ENCODE data around the genes NAXE, ISG20L2 and CRP.

GRCh38 chr1:156493148-156493707 is 7.3 kb downstream of the MEF2D start:
- PRO-cap, result no peak

DNA sequence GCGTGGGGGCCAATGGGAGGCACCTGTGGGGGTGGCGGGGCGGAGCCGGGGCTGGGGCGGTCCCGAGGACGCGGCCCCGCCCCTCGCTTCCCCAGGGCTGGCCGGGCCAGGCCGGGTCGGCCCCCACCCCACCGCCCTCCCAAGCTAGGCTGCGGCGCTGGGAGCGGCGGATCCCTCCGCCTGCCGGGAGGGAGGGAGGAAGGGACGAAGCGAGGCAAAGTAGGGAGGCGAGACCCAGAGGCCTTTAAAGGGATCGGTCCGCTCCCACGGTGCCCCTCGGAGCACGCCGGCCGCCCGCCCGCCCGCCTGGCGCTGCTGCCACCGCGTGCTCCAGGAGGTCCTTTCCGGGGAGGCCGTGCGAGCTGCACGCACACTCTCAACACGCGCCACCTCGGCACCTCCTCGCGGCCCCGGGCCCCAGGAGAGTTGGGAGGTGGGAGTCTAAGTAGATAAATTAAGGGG is 312 bp upstream of the MEF2D start:
- PRO-cap, result bidirectional peak, plus-strand start at position 142 of the sequence, minus-strand start outside the sequence

DNA sequence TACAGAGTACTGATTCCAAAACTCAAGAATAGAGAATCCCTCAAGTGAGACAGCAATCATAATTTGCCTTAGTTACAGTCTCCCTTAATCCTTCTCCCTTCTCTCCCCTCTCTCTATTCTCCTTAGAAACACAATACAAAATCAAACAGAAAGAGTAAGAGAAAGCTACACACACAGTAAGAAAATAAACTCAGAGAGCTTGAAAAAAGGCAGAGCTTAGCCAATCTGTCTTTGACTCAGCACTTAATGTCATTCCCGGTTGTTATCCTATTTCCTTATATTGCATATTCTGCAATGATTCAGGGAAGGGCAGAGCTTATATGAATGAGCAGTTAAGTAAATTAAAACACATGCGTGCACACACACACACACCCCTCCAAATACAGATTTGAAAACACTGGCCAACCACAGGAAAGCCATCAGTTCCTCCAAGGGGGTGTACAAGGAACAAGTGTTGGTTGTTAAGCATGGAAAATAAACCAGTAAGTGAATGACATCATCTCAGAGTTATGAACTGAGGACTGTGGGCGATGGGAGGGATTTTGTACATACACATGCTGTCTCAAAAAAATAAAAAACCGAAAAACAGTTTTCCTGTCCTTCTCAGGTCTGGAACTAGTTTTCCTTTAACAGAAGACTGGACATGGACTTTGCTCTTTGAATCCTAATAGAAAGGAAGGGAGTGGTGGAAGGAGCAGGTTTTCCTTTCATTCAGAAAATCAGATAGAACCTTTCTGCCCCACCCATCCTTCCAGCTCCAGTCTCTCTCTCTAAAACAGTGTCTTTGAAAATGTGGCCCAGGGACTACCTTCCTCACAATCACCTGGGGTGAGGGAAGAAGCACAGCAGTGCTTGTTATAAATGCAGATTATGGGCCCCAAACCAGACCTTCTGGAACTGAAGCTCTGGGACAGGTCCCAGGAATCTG is 992 bp downstream of the IQGAP3 start:
- PRO-cap, result bidirectional peak, plus-strand start at position 816 of the sequence, minus-strand start at position 449 of the sequence

DNA sequence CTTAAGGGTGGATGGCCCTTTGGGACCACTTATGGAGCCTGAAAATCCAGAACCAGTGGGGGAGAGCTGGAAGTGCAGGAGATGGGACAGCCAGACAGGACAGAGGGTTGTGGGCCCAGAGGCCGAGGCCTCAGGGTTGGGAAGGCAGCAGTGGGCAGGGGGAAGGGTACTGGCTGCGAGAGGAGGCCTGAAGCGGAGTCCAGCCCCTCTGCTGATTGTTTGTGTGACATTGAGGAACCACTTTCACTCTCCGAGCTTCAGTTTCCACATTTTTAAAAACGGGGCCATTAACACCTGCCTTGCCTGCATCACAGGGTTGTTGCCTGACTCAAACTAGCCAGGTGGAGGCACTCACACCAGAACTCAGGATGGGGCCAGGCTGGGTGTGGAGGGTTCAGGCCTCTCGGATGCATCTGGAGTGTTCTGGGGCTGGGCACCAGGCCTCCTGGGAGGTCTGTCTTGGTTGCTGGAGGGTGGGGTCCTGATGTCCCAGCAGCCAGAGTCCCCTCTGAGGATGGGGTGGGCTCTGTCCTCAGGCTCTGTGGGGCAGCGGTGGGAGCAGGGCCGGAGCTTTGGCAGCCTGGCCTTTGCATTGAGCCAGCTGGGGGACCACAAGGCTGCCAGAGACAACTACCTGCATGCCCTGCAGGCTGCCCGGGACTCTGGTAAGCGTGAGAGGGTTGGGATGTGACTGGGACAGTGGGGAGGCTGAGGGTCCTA is 3.1 kb downstream of the TTC24 start:
- PRO-cap, result no peak

DNA sequence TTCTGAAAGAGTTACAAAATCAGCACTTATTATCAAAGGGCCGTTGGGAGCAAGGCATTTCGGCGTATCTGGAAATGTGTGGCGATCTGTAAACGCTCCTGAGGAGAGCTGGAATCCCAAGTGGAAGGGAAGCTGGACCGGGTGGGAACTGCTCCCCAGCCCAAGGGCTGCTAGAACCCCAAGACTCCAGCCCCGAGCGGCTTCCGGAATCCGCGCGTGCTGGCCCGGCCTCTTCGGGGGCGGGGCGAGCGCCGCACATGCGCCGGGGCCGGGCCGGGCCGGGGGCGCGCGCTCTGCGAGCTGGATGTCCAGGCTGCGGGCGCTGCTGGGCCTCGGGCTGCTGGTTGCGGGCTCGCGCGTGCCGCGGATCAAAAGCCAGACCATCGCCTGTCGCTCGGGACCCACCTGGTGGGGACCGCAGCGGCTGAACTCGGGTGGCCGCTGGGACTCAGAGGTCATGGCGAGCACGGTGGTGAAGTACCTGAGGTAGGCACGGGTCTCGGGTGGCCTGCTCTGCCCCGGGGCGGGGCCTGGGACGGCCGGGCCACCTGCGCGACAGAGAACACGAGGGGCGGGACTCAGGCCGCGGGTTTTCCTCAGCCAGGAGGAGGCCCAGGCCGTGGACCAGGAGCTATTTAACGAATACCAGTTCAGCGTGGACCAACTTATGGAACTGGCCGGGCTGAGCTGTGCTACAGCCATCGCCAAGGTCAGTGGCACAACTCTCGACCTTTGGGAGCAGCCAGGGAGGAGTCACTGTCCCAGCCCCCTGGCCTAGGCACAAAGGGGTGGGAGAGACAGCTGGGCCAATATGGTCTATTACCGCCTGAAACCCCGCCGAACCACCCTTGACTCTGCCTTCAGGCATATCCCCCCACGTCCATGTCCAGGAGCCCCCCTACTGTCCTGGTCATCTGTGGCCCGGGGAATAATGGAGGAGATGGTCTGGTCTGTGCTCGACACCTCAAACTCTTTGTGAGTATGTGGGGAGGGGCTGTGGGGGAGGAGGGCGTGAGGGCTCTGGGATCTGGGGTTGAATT is at the start of gene NAXE:
NAXE (plus strand) TSS at position 276 of the 1,040 bp plus-strand sequence.
- PRO-cap, result bidirectional peak, plus-strand start at position 266 of the sequence, minus-strand start at position 210 of the sequence; bidirectional peak, plus-strand start at position 526 of the sequence, minus-strand start at position 532 of the sequence; unidirectional peak, minus-strand start at position 972 of the sequence

DNA sequence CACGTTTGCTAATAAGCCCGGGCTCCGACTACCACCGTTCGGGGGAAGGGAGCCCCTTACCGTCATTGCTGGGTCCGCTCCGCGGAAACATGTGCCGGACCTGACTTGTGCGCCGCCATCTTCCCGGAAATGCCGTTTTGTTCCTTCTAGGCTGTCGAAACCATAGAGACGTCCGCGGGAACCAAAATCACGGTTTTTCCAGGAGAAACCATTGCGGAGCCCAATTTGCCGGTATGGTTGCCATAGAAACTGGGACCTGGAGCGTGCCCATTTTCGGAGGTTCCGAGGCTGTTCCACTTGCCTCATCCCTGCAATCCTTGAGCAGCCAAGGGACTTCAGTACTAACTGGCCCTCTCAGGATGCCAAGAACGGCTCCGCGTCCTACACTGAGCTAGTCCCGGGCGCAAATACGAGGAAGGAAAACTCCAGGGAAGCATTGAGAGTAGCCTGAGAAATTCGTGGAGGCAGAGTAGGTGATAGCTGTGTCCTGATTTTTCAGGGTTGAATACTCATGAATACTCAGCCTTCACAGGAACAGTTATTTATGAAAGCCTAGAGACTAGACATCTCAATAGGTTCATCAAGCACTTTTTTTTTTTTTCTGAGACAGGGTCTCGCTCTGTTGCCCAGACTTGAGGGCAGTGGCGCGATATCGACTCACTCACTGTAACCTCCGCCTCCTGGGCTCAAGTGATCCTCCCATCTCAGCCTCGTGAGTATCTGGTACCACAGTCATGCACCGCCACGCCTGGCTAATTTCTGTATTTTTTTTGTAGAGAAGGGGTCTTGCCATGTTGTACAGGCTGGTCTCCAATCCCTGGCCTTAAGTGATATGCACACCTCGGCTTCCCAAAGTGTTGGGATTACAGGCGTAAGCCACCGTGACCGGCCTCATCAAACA is 10.0 kb downstream of the NAXE start:
- PRO-cap, result bidirectional peak, plus-strand start at position 357 of the sequence, minus-strand start at position 130 of the sequence

DNA sequence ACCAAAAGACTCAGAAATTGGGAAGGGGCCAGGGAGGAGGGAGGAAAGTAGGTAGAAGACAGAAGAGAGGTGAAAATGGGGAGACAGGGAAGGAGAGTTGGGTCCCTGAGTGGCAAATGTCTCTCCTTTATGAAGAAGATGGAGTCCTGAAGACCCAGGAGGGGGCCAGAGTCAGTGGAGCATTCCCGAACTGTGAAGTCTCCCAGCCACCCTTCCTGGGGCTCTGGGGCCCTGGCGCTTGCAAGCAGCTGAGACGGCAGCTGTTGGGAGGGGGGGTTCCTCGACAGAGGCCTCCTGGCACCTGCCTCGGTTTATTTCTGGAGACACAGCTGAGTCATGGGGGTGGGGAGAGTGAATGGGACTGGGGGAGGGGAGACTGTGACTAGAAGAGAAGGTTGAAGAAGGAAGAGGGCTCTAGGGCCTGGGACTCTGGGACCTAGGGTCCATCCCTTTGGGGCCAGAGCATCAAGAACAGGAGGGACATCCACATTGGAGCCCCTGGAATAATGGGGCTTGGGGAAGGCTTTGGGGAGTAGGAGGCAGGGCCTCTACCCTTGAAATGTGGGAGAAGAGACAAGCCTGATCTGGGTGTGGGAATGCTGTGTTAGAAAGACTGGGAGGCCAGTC is 14.0 kb downstream of the NES start:
- PRO-cap, result no peak

DNA sequence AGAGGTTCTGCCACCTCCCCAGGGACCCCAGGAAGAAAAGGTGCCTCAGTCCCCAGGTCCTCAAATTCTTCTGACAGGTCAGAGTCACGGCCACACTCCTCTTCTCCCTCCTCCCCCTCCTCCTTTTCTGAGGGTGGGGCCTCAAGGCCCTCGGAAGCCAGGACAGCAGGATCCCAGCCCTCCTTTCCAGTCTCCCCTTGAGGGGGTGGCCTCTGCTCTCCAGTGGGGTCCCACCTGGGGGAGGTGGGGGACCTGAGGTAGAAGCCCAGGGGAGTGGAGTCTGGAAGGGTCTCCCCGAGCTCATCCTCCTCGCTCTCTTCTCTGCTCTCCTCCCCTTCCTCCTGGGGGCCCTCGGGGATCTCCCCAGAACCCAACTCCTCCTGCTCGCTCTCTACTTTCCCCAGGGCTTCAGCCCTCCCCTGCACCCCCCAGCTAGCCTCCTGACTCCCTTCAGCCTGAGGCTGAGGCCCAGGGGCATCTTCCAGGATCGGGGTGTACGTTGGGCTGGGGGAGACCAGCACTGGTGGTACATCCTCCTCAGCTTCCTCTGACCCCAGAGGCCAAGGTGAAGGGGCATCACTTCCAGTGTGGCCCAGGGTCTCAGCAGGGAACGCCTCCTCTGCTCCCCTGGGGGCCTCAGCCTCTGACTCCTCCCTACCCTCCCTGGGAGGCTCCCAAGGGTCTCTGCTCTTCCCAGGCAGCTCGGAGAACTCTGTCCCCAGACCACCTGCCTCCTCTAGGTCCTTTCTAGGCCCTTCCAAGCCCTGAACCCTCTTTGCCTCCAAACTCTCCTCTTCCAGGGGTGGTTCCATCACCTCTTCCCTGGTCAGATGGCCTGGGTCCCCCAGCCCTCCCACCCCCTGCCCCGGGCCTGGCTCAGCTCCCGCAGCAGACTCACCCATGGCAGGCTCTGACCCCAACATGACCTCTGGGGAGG is 6.9 kb downstream of the NES start:
- PRO-cap, result no peak

- PRO-cap, result no peak
These were observed 12.3 kb downstream of the CRABP2 start for GRCh38 chr1:156692708-156693861.

GRCh38 chr1:156728296-156729404 is at the start of gene ISG20L2:
Gene ISG20L2 (minus strand): TSS chr1:156728766.
- PRO-cap, result bidirectional peak, plus-strand start at chr1:156728510, minus-strand start at chr1:156728406; bidirectional peak, plus-strand start at chr1:156728939, minus-strand start at chr1:156728745; unidirectional peak, minus-strand start at chr1:156729203

- PRO-cap, result no peak
These were observed 2.4 kb downstream of the HDGF start for GRCh38 chr1:156749011-156749624.

DNA sequence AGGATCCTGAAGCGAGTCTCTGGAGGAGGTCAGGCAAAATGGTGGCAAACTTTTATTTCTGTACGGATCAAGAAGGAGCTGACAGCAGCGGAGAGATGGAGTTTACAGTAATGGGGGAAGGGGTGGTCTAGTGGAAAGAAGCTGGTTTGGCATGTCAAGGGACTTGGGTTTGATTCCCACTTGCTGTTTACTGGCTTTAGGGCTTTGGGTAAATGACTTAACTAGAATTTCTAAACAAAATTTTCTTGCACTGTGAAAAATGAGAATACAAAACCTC is 3.7 kb upstream of the HDGF start:
- PRO-cap, result no peak

DNA sequence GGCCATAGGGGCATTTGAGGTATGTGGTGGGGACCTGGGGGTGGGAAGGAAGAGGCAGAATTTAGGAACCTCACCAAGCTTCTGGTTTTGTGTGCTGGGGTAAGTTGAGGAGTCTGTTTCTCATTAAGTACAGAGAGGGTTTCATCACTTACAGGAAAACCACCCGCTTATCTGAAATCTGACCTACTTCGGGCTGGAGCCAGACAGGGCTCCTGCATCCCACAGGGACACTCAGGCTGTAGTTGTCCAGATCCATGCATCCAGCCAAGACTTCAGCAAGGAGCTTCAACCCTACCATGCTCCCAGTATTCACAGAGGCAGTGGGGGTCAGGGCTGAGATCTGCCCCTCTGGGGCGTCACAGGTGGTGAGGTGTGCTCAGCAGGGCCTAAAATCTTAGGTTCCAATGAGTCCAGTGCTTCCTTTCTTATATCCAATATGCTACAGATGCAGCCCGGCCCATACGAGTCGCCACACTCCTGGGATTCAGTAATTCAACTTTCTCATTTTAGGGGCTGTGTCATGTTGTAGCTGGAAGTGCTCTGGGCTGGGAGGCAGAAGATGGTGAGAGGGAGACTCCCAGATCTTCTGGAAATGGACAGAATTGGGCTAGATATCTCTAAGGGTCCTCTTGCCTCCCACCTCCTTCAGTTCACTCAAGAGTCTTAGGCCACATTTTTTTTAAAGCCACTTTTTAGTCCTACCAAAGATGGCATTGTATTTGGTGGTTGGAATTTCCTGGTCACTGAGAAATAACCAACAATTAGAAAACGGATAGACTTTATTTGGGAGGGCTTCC is 14.9 kb downstream of the SH2D2A start:
- PRO-cap, result no peak

DNA sequence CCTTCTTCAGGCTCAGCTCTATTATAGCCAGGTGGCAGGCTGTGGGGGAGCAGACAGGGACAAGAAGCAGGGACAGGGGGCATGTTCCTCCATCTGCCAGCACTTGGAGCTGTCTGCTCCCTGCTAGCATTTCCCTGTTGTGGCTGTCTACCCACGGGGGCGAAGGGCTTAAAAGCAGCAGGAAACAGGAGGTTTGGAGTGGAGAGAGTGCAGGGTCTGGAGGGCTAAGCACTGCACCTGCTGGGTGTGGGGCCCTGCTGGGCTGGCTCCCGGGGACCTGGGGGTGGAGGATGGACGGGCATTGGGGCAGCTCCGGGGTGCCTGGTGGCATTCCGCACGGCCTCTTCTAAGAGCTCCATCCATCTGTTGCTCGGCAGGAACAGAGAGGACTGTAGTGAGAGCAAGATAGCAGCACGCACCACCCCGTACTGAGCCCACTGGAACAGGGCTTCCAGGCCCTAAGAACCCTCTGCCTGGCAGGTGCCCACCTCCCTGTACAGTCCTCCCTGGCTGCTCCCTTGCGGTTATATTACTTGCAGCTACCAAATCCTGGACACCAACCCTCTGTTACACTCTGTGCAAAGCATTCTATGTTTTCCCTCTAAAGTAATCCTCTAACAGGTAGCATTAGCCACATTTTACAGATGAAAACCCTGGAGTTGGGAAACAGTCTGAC is 21.3 kb downstream of the LRRC71 start:
- PRO-cap, result no peak

DNA sequence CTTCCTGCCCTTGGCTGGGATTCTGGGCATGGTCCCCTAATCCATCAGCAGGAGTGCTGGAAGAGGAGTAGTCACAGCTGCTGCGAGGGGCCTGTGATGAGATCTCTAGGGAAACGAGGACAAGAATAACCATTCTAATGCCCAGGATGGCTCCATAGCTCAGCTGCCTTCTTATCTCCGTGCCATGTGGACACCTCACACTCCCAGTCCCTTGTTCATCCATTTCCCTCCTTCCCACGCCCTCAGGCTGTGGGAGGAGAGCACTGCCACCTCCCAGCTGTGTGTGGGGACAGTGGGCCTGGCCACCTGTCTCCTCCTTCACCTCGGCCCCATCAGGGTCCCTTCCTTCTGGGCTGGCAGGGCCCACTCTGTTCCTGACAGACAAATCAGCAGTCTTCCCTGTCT is 16.1 kb upstream of the ETV3 start:
- PRO-cap, result no peak

DNA sequence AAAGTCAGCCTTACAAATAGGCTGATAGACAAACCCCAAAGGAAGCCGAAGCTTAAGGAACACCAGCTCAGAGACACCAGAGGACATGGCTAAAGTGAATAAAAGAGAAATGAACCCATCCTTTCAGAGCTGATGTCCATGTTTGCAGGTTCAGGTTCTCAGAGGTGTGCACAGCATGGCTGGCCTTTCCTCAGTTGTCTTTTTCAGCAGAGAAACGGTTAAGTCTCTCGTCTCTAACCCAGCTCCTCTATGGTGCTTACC is 263 bp downstream of the AIM2 start:
- PRO-cap, result no peak

DNA sequence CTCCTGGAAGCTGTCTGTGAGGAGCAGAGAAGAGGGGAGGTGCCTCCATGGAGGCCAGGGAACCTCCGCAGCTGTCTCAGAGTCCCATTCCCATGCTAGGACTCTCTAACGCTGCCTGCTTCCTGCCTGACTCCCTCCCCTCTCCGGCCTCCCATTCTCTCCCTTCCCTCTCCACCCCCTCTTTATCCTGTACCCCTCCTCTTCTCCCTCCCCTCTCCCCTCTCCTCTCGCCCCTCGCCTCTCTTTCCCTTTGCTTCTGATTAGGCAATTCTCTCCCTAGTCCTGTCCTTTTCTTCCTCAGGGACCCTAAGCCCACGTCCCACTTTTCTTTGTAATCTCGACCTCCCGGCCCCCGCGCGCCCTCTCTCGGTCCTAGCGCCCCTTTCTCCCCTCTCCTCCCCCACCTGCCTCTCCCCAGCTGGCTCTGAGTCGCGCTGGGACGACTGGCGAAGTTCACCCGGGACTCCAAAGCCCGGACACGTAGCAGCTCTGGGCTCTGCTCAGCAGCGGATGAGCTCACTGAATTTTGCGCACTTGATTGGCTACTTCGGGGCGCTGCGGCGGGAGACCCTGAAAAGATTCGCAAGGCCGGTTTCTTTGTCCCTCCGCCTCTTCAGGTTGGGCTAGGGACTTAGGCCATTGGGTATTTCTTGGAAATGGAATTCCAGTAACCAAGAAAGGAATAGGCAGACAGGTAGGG is 16.4 kb upstream of the ACKR1 start:
- PRO-cap, result no peak

DNA sequence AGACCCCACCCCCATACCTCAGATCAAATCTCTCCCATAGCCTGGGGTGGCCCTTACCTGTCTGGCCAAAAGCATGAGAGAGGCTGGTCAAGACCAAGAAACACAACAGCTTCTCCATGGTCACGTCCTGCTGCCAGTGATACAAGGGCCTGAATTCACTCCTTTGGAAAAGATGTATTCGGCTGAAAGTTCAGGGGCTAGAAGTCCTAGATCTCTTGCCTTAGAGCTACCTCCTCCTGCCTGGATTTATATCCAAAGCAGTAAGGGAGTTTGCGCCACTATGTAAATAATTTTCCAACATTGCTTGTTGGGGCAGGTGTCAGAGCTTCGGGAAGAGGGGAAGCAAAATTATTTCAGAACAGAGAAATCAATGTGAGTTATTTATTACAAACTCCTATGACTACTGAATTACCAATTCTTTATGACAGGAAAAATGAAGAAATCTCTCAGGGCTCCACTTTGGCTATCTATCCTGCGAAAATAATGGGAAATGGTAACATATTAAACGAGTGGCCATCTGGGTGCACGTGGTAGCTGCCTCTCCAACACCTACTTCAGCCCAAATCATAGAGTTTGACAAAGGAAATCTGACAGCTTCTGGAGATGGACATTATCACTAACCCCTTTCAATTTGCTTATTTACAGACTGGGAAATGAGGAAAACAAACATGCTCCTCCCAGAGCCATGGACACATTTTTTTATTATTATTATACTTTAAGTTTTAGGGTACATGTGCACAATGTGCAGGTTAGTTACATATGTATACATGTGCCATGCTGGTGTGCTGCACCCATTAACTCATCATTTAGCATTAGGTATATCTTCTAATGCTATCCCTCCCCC is at the start of gene CRP:
CRP (minus strand) TSS at position 222 of the 844 bp plus-strand sequence.
- PRO-cap, result no peak

- PRO-cap, result no peak
These were observed 1.7 kb upstream of the DUSP23 start for GRCh38 chr1:159779004-159779445.

DNA sequence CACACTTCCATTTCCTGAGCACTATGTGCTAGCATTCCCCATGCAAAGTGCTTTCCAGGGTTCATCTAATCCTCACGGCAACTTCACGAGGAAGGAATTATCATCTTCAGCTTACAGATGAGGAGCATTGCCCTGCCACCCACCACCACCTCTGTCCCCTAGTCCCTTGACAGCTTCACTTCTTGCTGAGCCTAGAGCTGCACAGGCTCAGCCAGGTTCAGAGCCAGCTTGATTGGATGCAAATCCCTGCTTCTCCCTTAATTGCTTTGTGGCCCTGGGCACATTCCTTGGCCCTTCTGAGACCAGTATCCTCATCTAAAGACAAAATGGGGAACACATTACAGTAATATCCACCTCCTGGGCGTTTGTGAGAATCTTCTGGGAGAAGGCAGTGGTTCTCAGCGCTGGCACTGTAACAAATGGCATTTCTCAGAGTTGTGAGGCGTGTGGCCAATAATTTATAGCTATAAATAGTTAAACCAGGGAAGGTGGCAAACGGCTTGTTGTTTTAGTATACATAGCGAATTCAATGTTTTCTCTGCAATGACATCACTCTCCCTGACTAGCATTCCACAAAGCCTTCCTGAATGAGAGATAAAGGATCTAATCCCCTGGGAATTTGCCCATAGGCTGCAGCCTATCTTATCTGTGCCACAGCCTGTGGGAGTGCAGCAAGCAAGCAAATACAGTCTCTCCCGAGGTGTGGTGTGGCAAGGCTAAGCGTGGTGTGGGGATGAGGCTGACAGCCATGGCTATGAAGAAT is 9.3 kb downstream of the TAGLN2 start:
- PRO-cap, result bidirectional peak, plus-strand start at position 649 of the sequence, minus-strand start at position 420 of the sequence

All from Calu3 (cell line).